PC-3 (cell line): ENCODE results near the genes CHRNA7, GOLGA8O and GOLGA8B.

DNA sequence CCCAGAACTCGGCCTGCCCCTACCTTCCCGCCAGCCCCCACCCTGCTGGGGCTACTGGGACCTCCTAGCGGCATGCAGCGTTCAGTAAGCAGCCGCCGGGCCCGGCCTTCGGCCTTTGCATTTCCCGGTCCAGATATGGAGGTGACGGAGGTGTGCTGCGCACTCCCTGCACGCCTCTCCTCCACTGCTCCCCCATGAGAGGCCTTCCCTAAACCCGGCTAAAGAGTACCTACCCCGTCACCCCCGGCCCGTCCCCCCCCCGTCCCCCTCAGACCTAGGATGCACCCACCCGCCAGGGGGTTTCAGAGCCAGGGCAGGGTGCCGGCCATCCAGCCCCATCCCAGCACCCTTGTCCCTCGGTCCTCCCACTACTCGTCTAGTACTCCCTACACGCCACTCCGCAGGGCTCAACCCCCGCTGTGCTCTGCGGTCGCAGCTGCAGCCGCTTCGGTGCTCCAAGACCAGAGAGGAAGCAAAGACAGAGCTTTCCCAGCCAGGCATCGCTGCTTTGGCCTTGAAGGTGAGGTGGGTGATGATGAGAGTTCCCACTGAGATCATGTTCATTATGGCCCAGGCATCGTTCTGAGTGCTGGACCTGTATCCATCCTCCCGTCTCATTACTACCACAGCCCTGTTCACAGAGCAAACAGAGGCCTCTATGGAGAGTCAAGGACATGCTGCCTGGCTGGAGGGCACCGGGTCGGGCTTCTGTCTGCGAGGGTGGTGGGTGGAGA is 66.7 kb downstream of the KLF13 start:
- RAMPAGE, long total RNA: no peak

DNA sequence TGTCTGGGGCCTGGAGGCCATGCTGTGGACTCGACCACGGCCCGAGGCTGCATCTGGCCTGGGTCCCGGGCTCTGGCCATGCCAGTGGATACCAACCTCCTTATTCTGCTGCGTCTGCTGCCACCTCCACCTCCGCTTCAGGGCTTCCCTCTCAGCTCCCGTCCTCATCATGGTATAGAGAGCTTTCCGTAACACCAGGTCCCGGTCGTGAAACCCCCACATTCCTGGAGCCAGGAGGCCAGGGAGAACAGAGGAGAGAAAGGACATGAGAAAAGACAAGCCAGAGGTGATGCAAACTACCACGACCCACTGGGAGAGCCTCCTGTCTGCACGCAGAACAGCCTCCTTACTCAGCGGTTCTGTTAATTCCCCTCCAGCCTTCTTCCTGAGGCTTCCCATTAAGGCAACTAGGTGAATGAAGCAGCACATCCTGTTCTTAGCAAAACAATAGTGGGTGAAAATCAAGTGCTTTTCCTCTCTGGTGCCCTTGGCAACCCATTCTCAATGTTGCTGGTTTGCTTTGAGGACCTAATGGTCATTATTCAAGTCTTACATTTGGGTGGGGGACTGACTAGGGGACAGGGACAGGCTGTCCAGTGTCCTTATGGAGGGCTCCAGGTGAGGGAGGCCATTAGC is 200.6 kb downstream of the KLF13 start:
- RAMPAGE, long total RNA: no peak

DNA sequence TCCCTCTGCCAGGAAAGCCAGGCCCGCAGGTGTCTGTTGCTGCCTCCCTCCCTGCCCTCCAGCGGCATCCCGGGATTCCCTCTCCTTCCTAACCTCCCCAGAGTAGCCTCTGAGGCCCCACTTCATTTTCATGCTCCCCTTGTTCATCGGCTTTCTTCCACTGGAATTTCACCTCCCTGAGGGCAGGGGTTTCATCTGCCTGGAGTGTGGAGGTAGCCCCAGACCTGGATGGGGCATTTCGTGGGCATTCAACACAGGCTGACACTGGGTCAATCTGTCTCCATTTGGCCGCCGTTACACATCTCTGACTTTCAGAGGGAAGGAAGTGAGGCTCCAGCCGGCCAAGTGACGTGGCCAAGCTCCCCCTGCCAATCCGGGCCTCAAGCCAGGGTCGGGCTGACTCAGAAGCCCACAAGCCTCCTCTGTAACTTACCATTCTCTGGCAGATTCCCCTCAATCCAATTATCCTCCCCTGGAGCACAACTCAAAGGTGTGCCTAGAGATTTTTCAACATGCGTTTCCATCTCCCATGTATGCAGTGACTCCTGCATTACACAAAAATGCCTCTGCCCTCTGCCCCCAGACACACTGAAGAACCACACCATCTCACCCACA is 227.6 kb downstream of the KLF13 start:
- RAMPAGE, long total RNA: no peak

- RAMPAGE, long total RNA: no peak
Observed at GRCh38 chr15:32030199-32030803, at the start of gene CHRNA7. Gene CHRNA7, plus strand, starts transcription at chr15:32030515.

DNA sequence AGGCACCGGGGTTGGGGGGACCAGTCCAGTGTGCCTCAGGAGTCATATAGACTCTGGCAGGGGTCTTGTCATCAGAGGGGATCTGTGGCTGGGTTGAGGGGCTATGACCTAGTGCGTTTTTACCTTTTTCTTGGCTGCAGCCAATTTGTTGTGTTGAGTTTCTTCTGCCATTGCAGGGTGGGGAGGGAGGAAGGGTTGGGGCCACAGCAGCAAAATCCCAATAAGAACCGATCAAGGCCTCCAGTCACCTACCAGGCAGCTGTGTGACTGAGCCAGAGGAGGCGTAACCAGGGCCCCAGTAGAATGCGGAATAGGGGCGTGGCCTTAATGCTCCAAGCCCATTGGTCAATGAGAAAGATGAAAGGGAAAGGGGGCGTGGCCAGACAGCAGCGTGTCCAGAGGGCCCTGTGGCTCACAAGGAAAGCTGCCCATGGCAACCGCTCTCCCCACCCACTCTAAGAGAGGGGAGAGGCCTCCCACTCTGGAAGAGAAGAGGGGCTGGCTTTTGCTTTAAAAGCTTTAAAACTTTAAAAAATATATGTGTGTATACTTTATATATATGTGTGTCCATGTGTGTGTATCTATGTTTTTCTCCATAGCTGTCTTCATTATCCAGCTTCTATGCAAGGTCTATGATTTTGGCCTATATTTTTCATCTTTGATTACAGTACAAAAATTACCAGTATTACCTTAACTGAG is at the start of gene GOLGA8O:
Gene GOLGA8O (minus strand): TSS at position 269 of the 699 bp plus-strand sequence.
- RAMPAGE, long total RNA: no peak

DNA sequence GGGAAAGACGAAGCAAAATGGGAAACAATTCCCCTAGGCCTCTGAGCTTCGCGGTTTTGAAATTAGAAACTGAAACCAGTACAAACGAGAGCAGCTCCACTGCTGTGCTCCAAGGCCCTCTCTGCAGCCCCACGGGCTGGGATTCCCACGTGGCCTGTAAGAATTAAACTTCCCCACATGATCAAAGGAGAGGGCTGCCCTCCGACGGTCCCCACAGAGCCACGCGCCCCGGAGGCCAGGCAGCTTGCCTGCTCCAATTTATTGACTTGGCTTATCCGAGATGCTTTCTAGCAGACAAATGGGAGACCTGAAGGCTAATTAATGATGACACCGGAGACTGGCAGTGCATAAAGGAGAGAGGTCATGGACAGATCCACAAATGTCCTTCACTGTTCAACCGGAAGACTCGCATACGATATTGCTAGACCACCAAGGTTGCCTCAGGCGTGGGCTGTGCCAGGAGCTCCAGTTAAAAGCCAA is 144.1 kb downstream of the GREM1 start:
- RAMPAGE, long total RNA: no peak

- RAMPAGE, long total RNA: no peak
Observed at GRCh38 chr15:33007146-33007919, 187.2 kb downstream of the FMN1 start.

DNA sequence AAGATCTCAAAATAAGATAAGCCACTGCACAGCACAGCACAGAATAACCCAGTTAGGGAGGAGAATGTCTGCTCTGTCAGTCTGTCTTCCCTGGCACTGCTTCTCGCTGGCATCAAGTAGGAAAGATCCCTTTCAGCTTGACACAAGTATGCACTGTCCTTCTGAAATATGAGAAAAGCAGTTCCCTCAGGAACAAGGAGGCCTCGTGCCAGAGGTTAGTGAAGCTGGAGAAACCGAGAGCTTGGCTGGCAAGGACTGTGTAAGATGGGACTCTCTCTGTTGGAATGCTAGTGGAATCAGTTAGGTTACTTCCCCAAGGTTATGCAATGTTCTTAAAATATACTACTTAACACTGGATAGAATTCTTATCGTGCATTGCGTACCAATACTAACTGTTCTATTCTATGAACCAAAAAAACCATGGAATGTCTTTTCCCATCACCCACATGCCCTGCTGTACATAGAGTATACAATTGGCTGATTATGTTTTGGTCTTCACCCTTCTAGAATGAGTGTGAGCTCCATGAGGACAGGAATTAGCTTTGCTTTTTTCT is 59.0 kb downstream of the FMN1 start:
- RAMPAGE, long total RNA: no peak

- RAMPAGE, long total RNA: no peak
Observed at GRCh38 chr15:33150693-33151721, 43.5 kb downstream of the FMN1 start.

DNA sequence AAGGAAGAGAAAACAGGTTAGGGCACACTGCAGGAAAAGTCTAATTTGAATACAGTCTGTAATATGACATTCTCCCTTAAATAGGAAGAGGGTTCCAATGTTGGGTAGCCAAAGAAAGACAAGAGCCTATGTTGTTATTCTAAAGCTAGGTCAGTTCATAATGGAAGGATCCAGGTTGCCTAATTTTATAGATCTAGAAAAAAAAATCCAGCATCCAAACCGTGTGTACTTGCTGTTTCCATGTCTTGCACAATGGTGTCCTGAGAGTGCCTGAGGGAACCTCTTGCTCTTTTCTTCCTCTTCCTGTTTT is 224.2 kb downstream of the RYR3 start:
- RAMPAGE, long total RNA: no peak

GRCh38 chr15:33997606-33998354 is 29.5 kb downstream of the CHRM5 start:
- RAMPAGE, long total RNA: no peak

GRCh38 chr15:34583395-34584341 is at the start of gene GOLGA8B:
Gene GOLGA8B, minus strand, starts transcription at chr15:34583651.
- RAMPAGE, long total RNA: no peak

- RAMPAGE, long total RNA: no peak
Observed at GRCh38 chr15:34584342-34584858, 949 bp upstream of the GOLGA8B start.

DNA sequence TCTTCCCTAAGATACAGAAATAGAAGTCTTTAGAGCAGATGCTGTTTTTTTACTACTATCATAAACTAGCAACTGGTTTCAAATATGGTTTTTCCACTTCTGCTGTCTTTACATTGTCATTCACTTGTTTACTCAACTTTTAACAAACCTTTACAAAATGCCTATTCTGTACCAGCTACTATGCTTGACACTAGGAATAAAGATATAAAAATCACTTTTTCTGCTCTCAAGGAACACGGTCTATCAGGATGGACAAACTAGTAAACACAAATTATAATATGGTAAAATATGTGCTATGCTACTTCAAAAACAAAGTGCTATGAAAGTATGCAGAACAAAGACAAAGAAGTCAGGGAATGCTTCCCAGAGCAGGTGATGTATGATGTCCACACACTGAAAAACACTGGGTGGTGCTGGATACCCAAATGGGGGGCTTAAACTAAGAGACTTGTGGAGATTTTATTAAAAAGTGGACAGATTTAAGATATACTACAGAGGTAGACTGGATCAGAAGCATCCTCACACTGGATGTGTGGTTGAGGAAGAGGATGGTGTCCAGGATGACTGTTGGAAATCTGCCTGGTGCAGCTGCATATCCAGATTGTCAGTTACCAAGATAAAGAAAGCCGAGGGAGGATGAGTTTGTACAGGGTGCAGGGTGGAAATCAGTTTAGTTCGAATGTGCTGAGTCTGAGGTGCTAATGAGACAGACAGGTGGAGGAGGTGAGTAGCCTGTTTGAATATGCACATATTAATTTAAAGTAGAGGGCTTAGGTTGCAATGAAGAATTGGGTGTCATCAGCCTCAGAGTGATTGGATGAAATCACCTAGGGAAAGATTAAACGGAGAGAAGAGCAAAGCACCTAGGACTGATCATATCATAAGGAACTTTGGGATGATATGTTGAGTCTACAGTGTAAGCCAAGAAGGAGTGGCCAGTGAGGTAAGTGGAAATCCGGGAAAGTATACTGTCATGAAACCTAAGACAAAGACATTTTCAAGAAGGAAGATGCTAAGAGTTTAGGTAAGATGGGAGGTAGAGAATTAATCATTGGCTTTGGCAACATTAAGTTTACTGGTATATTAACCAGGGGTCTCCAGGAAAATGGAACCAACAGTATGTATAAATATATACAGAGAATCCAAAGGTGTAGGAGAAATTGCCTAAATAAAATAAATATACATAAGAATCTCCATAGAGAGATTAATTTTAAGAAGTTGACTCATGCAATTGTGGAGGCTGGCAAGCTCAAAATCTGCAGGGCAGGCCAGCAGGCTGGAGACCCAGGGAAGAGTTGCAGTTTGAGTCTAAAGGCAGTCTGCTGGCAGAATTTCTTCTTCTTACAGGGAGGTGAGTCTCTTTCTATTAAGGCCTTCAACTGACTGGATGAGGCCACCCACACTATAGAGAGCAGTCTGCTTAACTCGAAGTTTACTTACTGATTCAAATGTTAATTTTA is 74.1 kb upstream of the GOLGA8B start:
- RAMPAGE, long total RNA: no peak

DNA sequence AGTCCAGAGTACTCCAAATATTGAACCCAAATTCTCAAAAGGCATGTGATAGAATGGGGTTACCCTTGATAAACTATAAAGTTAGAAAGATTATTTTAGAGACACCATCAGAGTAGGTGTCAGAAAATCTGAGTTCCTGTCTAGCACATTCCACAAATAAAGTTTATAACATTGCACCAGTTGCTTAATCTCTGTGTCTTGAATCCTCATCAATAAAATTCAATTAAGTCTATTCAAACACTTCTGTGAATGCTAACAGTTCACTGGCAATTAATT is 6.5 kb downstream of the ACTC1 start:
- RAMPAGE, long total RNA: no peak

DNA sequence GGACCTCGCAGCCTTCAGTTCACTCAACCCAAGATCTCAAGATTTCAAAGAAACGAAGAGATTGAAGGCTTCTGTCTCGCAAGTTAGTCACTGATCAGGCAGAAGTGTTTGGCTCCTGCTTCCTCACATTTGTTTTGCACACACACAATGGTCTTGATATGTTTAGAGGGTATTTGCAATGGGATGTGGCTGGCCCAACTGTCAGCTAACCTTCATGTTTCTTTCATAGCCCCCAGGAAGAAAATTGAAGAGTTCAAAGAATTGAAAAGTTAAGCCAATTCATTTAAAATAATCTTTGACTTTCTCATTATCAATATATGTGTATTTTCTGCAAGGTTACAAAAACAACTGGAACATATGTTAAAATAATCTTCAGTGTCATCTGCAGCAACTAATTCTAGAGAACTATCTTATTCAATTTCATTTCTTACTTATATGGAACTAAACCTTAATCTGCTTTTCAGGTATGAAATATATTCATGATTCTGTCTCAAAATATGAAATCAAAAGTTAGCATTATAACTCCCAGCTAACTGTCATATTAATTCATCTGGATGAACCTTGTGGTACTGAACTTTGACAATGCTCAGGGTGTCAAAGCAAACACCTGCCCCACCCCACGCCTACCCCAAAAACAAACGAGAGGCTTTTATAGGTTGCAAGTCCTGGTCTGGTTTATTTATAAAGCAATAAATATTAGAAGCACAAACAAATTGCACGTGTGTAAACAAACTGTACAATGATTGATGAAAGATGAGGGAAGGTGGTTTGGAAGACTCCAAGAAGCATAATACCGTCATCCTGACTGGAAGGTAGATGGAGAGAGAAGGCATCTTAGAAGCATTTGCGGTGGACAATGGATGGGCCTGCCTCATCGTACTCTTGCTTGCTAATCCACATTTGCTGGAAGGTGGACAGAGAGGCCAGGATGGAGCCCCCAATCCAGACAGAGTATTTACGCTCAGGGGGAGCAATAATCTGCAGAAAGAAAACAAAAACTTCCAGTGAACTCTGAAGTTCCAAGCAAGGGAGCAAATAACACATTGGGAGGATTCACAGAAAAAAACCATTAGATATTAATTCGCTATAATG is 5.4 kb downstream of the ACTC1 start:
- RAMPAGE, long total RNA: no peak

- RAMPAGE, long total RNA: no peak
Observed at GRCh38 chr15:34978490-34979150, 9.1 kb upstream of the AQR start.

DNA sequence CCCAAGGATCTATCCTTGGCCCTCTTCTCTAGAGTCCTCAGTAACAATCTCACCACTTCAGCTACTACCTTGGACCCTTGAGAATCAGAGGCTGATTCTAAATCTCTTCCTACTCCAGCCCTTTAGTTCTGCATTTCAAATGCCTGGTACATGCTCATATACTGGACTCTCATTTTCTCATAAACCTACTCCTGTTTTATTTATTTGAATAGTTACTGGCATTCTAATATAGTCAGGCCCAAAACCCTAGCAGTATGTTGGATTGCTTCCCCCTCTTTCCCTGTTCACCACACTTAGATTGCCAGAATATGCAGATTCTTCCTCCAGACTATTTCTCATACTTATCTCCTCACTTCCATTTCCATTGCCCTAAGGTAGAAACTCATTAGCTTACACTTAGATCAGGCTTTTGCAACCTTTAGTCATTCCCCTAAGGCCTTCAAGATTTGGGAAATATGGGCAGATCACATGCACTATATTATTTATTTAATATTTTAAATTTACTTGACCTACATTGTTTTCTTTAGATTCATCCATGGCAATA is 99.0 kb downstream of the MEIS2 start:
- RAMPAGE, long total RNA: no peak

DNA sequence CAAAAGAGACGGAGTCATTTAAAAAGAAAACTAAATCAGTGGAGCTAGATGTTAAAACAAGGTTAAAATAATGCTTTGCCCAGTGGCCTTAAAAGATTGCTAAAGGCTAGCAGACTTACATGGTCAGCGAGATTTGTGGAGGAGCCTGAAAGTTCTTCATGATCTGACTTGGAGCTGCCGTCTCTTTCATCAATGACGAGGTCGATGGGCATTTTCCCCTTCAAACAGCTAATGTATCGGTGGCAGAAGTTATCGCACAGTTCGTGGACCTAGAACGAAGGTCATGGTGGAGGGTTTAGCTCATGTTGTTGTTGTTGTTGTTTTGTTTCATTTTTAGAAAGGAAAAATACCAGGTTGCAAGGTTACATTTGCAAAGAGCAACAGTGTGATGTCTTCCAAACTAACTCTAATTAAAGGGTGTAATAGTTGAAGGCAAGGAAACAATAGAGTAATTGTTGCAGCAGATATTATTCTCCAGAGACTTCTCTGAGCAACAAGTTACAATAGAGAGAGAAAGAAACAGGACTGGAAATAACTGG is 6.8 kb downstream of the MEIS2 start:
- RAMPAGE, long total RNA: no peak

DNA sequence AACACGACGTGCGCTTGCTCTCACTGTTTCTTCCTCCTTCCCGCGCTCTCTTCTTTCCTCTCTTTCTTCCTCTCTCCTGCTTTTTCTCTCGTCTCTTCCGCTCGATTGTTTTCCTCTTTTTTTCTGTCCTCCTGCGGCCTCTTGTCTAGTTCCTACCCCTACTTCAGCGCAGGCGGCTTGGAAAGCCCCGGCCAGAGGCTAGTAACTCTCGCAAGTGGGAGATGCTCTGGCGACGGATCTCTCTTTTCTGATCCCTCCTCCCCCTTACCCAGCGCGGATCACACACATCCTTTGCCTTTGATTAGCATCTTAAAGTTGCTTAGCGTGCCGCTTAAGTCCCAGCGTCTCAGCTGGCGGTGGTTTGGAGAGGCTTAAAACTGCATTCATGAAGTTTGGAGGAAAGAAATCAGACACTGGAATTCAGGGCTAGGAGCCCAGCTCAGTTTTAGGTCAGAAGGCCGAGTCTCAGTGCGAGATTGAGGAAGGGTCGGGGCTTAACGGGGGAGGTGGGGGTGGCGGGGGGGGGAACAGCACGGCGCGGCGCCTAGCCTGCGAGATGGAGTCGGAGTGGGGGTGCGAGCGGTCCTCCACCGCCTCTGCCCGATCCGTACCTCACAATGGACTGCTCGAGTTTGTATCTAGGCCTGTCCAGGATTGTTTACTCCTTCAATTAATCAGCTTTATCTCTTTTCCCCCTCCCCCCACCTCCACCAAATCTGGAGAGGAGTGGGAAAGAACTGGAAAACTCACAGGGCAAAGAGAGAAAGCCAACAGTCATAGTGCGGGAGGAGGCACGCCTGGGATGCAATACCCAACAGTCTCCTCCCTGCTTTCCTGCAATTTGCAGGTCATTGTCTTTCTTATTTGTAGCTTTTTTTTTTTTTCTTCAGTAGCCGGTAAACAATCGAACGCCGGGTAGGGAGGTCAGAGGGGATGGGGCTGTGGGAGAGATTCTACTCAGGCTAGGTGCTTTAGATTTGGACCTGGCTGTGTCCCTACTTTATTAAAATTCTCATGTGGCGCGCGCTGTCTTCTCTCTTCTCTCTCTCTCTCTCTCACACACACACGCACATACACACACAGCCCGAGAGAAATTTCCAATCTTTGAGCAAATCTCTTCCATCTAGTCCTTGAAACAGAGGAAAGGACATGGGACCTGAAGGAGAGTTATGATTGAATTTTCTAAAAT is 6.6 kb upstream of the MEIS2 start:
- RAMPAGE, long total RNA: no peak